ENCODE measurements around a stretch of chr6.

DNA sequence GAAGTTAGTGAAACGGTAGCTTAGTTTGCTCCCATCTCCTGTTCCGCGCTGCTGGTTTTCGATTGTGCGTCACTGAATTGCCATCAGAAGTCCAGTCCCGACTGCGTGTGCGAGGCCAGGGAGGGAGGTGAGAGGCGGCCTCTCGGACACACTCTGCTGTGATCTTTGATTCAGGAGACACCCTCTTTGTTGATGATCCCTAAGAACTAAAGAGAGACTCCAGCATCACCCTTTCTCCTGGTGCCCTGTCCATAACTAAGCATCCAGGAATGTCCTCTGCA lies 24.3 kb upstream of the UNC93A start:
- PRO-cap = no peak
- RAMPAGE, long total RNA = no peak

DNA sequence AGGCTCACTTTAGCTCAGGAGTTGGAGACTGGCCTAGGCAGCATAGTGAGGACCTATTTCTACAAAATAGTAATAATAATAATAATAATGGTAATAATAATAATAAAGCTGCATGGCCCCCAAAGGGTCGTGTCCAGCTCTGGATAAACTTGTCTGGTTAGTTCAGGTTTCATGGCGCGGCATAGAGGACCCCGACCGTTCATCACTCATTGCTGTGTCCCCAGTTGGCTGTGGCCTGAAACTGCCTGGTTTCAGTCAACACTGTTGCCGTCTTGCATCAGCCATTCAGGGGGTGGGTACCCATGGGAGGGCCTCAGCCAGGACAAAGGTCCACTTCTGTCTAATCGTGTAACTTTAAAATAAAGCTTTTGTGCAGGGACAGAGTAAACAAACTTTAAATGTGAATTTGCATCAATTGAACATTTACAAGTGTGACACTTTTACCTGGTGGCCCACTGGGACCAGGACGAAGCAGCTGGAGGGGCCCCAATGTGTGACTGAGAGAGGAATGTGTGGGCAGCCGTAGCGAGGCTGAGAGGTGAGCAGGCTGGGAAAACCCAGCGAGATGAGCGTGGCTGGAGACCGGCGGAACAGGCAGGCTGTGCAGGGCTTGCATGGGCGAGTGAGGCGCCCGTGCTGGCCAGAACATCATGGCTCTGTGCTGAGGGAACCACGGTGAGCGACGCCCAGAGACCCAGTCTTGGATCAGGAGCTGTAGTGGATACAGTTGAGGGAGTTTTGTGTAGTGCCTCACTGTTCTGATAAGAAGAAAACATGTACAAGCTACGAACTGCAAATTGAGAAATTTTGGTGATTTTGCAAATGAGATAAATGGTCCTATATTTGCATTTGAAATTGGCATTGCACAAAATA lies 22.3 kb upstream of the UNC93A start:
- PRO-cap = bidirectional peak, plus-strand start at position 284 of the sequence, minus-strand start at position 232 of the sequence
- RAMPAGE, long total RNA = no peak

DNA sequence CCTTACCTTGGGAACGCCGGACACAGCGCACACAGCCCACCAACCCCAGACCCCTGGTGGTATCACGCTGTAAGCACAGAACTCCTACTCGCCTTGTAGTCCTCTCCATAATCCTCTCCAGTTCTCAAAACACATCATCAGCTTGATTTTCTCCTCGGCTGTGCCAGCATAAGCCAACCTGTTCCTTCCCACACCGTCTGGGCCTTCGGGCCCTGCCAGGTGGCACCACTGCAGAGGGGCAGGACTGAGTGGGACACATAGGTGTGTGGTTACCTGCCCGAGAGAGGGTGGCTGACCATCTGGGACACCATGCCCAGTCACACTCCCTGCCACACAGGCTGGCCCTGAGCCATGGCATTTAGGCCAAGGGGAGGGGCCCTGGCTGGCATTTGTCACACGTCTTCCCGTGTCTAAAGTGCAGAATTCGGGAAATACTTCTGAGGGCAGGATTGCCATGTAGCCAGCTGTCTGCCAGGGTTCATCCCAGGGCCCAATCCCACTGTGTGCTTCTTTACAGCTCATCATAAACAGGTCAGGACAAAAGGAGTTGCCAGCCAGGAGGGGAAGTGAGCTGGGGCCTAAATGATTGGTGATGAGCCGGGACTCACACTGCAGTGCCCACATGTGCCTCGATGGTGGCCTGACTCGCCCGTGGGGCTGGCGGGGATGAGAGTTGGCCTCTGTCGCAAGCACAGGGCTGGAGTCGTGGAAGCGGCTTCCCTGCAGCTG lies 6.1 kb upstream of the UNC93A start:
- PRO-cap = no peak
- RAMPAGE, long total RNA = no peak

- PRO-cap = no peak
- RAMPAGE, long total RNA = no peak
These were observed 6.8 kb downstream of the TTLL2 start for GRCh38 chr6:167331689-167332126.

DNA sequence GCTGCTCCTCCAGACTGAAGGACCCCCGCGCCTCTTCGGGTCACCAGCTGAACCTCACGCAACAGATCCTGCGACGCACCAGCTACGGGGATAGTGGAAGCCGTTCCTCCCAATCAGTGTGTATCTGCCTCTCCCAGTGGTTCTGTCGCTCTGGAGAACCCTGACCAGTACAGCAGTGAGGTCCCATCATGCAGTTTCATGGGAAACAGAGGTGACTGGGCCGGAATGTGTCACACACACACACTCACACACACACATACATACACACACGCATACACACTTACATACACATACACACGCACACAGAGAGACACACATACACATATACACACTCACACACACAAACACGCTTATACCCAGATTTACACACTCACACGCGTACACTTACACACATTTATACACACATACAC lies 169.9 kb downstream of the TTLL2 start:
- PRO-cap = no peak
- RAMPAGE, long total RNA = no peak

- PRO-cap = no peak
- RAMPAGE, long total RNA = no peak
These were observed 224.4 kb downstream of the TTLL2 start for GRCh38 chr6:167549168-167549714.

DNA sequence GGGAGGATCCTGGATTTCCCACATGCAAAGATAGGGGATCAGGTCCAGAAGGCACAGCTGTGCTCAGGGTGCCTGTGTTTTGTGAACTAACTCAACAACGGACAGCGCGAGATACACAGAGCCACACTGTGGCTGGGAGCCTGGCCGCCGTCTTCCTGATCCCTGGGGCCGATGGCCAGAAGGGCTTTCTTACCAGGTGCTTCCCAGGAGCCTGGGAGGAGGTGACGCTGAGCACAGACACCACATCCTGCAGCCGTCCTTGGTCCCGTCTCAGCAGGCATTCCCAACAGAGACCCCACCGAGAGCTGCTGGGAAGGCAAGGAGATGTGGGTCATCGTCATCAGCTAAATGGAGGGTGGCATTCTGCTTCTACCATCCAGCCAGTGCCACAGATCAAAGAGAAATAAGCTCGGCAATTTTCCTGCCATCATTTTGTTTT lies 144.6 kb upstream of the AFDN start:
- PRO-cap = no peak
- RAMPAGE, long total RNA = no peak

- PRO-cap = no peak
- RAMPAGE, long total RNA = no peak
These were observed 91.0 kb upstream of the AFDN start for GRCh38 chr6:167735650-167736148.

DNA sequence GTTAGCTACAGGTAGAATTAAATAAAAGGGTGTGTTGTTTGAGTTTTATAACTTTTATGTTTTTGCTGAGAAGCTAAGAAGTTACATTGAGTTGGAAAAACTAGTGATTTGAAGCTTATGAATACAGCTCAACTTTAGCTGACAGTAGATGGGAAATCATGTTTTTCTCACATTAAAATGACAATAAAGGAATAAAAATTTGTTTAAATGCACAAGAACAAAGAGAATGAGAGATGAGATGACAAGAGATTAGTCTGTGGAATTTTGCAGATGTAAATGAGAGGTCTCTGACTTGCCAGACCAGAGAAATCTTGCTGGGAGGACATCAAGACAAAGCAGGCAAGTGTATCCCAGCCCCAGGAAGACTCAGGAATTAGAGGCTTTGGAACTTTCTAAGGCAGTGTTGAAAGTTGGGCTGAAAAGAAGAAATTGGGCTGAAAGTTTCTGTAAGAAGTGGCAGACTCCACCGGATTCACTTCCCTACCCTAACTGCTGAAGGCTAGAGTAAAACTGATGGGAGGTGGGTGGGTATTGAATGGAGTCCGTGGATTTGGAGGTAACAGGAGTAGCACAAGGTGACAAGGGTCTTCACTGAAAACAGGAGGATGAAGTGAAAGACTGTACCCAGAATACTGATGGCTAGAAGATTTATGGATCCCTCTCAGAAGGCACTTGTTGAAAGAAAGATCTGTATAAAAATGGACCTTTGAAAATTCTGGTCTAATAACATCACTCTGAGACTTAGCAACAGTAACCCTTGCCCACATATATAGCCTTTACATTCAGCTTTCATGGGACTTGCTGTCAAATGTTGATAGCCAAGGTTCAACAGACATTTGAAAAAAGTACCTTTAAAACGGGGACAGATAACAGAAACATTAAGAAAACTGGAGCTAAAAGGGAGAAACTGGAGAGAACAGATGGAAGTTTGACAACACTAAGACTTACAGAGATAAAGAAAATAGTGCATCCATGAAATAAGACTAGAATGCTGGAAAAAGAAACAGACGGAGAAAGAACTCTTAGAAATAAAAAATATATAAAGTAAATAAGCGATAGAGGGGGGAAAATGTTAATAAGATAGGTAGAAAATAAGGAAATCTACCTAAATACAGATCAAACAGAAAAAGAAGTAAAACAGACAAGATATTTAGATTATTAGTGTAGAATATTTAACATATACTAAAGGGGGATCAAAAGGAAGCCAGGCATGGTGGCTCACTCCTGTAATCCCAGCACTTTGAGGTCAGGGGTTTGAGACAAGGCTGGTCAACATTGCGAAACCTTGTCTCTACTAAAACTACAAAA lies 54.9 kb downstream of the AFDN start:
- PRO-cap = no peak
- RAMPAGE, long total RNA = no peak

DNA sequence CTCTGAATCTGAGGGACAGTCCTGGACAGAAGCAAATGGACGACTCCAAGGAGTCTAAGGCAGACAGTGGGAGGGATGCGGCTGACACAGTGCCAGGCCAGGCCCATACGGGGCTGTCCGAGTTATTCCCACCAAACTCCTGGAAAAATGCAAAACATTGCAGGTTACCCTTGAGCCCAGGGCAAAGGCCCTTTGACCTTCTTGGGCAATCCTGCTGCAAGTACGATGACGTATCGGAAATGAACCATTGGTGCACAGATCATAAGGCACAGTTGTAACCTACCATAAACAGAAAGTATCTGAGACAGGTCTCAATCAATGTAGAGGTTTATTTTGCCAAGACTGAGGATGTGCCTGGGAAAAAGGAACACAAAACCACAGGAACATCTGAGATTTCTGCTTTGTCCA lies 119.0 kb downstream of the DACT2 start:
- PRO-cap = no peak
- RAMPAGE, long total RNA = no peak

- PRO-cap = no peak
- RAMPAGE, long total RNA = no peak
These were observed 378.6 kb downstream of the THBS2 start for GRCh38 chr6:168875021-168875484.

DNA sequence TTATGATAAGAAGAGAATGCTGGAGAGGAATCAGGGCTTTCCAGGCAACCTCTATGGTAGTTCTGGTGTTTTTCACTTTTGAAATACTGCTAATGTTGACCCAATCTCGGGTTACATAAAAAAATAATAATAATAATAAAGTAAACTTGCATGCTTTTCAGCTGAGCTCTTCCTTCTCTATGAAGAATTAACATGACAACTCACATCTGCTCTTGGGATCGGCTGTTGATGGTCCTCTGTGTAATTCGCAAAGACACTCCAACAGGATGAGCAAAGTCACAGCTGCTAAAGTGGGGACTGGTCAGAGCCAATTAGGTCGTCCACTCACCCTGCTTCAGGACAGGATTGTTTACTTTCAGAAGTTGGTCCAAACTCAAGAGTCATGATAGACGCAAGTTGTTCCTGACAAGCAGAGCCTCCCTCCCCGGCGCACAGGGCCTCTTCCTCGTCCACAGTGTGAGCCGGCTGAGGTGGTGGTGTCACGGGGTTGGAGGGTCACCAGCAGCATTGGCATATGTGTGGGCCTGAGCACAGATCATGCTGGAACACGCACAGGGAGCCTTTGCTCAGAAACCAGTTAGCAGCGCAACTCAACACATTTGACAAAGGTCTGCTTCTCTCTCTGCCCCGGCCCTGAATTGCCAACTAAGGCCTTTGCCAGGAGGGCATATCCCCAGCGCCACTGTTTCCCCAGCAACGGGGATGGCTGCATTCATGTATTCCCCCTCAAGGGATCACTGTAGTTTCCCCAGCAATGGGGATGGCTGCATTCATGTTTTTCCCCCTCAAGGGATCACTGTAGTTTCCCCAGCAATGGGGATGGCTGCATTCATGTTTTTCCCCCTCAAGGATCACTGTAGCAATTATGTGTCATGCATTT lies 111.9 kb downstream of the THBS2 start:
- PRO-cap = no peak
- RAMPAGE, long total RNA = no peak

GRCh38 chr6:169224944-169225725 lies 28.5 kb downstream of the THBS2 start:
- PRO-cap = no peak
- RAMPAGE, long total RNA = no peak

- PRO-cap = no peak
- RAMPAGE, long total RNA = no peak
These were observed 21.8 kb downstream of the THBS2 start for GRCh38 chr6:169231827-169232347.

- PRO-cap = no peak
- RAMPAGE, long total RNA = no peak
These were observed 1.5 kb downstream of the THBS2 start for GRCh38 chr6:169252021-169252665.

- PRO-cap = no peak
- RAMPAGE, long total RNA = no peak
These were observed 66.0 kb upstream of the THBS2 start for GRCh38 chr6:169319475-169320159.

GRCh38 chr6:169667715-169668387 lies 34.0 kb downstream of the WDR27 start:
- PRO-cap = no peak
- RAMPAGE, long total RNA = no peak

- PRO-cap = unidirectional peak, plus-strand start at chr6:169701383; unidirectional peak, plus-strand start at chr6:169701428; bidirectional peak, plus-strand start at chr6:169701585, minus-strand start at chr6:169701494
- RAMPAGE, long total RNA = no peak
These were observed 499 bp downstream of the WDR27 start for GRCh38 chr6:169701205-169701855.

DNA sequence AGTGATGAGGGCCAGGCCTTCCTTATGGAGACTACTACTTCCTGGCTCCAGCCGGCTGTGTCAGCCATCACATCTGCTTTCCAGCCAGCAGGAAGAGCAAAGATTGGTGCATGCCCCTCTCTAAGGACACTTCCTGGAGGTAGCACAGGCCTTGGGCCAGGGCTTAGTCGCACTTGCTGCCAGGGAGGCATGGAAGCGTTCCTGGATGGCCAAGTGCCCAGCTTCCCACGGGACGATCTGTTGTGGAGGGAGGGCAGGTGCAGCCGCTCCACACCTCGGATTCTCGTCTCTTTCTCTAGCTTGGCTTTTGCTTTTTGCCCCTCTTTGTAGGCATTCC lies 11.9 kb downstream of the ERMARD start:
- PRO-cap = no peak
- RAMPAGE, long total RNA = no peak

- PRO-cap = no peak
- RAMPAGE, long total RNA = no peak
These were observed 12.4 kb downstream of the ERMARD start for GRCh38 chr6:169763663-169764385.

All from GM23338 (cell line).